GM12878 (cell line): ENCODE data around the gene LRRC43.

GRCh38 chr12:122021679-122021793, 148 bp upstream of the BCL7A start:
- RAMPAGE, long total RNA = no peak
- RRBS, 2 experiments = under 1 to 2% methylated on average over 12 of the region's 16 CpGs
CAGE:
- cytosol, long polyA minus RNA = no peak
- cytosol, long polyA plus RNA = no peak
- long polyA plus RNA = no peak
- nucleolus, long total RNA = no peak
- nucleus, long polyA plus RNA = no peak
- nucleus, long total RNA = no peak

- RAMPAGE, long total RNA = no peak
- RRBS, 2 experiments = no CpG with 5 or more reads among the region's 11 CpGs
CAGE:
- cytosol, long polyA minus RNA = no peak
- cytosol, long polyA plus RNA = no peak
- long polyA plus RNA = no peak
- nucleolus, long total RNA = no peak
- nucleus, long polyA plus RNA = no peak
- nucleus, long total RNA = no peak
Observed at GRCh38 chr12:122077011-122077625, 1.4 kb upstream of the MLXIP start.

DNA sequence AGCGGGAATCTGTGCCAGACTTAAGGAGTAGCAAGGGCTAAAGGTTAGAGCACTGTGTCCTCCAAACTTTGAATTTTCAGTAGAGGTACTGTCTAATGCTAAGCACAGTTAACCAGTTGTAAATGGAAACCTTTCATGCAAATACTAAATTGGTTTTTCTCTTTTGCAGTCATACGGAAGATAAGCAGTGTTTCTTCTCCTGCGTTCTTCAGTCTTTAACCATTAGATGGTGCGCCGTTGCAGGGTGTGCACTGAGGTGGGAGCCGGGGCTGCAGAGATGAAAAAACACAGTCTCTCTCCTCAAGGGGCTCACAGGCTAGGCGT, 5.1 kb downstream of the MLXIP start:
- RAMPAGE, long total RNA = no peak
- RRBS, 2 experiments = no CpG with 5 or more reads among the region's 7 CpGs
CAGE:
- cytosol, long polyA minus RNA = no peak
- cytosol, long polyA plus RNA = no peak
- long polyA plus RNA = no peak
- nucleolus, long total RNA = no peak
- nucleus, long polyA plus RNA = no peak
- nucleus, long total RNA = no peak

- RAMPAGE, long total RNA = no peak
- RRBS, 2 experiments = no CpG with 5 or more reads among the region's 18 CpGs
CAGE:
- cytosol, long polyA minus RNA = no peak
- cytosol, long polyA plus RNA = no peak
- long polyA plus RNA = no peak
- nucleolus, long total RNA = no peak
- nucleus, long polyA plus RNA = no peak
- nucleus, long total RNA = no peak
Observed at GRCh38 chr12:122087599-122088669, 9.4 kb downstream of the MLXIP start.

GRCh38 chr12:122097461-122097900, 18.9 kb downstream of the MLXIP start:
- RAMPAGE, long total RNA = no peak
- RRBS, 2 experiments = 76 to 95% methylated on average over 2 of the region's 4 CpGs
CAGE:
- cytosol, long polyA minus RNA = no peak
- cytosol, long polyA plus RNA = no peak
- long polyA plus RNA = no peak
- nucleolus, long total RNA = no peak
- nucleus, long polyA plus RNA = no peak
- nucleus, long total RNA = no peak

DNA sequence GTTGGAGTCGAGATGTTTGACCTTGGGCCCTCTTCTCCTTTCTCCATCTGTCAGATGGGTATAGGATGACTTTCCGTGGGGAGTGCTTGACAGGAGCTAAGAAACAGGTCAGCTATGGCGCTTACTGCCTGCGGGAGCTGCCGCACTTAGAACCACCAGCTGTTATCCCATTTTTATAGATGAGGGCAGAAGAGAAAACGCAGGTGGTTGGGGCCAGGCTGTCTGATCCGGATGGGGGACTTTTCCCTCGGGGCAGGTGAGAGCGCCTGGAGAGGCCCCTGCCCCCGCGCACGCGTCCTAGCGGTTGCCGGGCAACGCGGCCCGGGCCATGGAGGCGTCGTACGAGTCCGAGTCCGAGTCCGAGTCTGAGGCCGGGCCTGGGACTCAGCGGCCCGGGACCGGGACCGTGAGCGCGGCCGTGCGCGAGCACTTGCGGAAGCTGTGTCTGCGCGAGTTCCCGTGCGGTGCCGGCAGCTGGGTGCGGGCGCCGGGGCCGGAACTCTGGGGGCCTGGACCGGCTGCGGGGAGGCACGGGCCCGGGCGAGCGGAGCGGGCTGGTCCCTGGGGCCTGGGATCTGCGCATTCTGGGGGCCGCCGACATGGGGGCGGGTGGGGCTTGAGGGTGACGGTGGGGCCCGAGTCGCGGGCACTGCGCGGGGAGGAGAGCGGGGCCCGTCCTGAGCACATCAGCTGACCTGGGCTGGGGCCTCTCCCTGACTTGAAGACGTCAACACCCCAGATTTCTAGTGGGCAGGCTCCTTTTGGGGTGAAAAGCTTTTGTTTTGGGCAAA, at the start of gene LRRC43:
Gene LRRC43, plus strand, starts transcription at position 307 of the 791 bp plus-strand sequence.
- RAMPAGE, long total RNA = no peak
- RRBS, 2 experiments = 2% methylated on average over 29 of the region's 64 CpGs
CAGE:
- cytosol, long polyA minus RNA = no peak
- cytosol, long polyA plus RNA = no peak
- long polyA plus RNA = no peak
- nucleolus, long total RNA = no peak
- nucleus, long polyA plus RNA = no peak
- nucleus, long total RNA = no peak

- RAMPAGE, long total RNA = no peak
- RRBS, 2 experiments = no CpG with 5 or more reads among the region's 19 CpGs
CAGE:
- cytosol, long polyA minus RNA = no peak
- cytosol, long polyA plus RNA = no peak
- long polyA plus RNA = no peak
- nucleolus, long total RNA = no peak
- nucleus, long polyA plus RNA = no peak
- nucleus, long total RNA = no peak
Observed at GRCh38 chr12:122204979-122205746, 1.7 kb downstream of the B3GNT4 start.

GRCh38 chr12:122206408-122207460, 3.2 kb downstream of the B3GNT4 start:
- RAMPAGE, long total RNA = no peak
- RRBS, 2 experiments = no CpG with 5 or more reads among the region's 33 CpGs
CAGE:
- cytosol, long polyA minus RNA = no peak
- cytosol, long polyA plus RNA = no peak
- long polyA plus RNA = no peak
- nucleolus, long total RNA = no peak
- nucleus, long polyA plus RNA = no peak
- nucleus, long total RNA = no peak

DNA sequence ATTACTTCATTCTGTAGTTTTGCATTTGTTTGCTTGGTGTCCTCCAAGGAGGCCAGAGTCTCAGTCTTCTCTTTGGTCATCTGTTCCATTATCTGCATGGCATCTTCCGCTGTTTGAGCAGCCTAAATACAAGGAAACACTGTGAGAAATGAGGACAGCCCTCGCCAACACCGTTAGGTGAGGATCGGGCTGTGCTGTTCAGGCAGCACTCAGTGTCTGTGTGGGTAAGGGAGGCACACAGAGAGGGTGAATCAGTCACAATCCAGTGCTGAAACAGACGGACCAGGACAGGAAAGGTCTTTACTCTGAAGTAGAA, 52.9 kb upstream of the VPS33A start:
- RAMPAGE, long total RNA = no peak
- RRBS, 2 experiments = no CpG with 5 or more reads among the region's 5 CpGs
CAGE:
- cytosol, long polyA minus RNA = no peak
- cytosol, long polyA plus RNA = no peak
- long polyA plus RNA = no peak
- nucleolus, long total RNA = no peak
- nucleus, long polyA plus RNA = no peak
- nucleus, long total RNA = no peak

DNA sequence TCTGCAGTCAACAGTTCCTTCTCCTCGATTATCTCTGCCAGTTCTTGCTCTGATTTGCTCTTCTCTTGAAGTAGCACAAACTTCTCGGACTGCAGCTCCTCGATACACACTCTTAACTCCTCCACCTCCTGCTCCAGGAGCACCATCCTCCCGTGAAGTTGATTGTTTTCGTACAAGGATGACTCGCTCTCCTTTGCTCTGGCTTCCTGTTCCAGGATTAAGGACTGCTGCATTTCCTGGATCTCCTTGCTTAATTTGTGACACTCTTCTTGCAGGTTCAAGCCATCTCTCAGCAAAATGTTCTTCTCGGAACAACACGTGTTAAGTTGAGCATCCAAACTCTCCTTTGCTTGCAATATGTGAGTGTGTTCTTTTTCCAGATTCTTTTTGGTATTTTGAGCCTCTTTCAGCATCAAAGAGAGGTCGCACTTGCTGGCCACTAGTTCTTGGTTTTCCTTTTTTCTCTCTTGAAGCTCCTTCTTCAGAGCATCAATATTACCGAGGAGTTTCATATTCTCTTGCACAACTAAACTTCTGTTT, 56.3 kb upstream of the VPS33A start:
- RAMPAGE, long total RNA = no peak
- RRBS, 2 experiments = no CpG with 5 or more reads among the region's 10 CpGs
CAGE:
- cytosol, long polyA minus RNA = no peak
- cytosol, long polyA plus RNA = no peak
- long polyA plus RNA = no peak
- nucleolus, long total RNA = no peak
- nucleus, long polyA plus RNA = no peak
- nucleus, long total RNA = no peak

- RAMPAGE, long total RNA = no peak
- RRBS, 2 experiments = no CpG with 5 or more reads among the region's 21 CpGs
CAGE:
- cytosol, long polyA minus RNA = no peak
- cytosol, long polyA plus RNA = no peak
- long polyA plus RNA = no peak
- nucleolus, long total RNA = no peak
- nucleus, long polyA plus RNA = no peak
- nucleus, long total RNA = no peak
Observed at GRCh38 chr12:122327425-122328631, 61.5 kb upstream of the VPS33A start.

DNA sequence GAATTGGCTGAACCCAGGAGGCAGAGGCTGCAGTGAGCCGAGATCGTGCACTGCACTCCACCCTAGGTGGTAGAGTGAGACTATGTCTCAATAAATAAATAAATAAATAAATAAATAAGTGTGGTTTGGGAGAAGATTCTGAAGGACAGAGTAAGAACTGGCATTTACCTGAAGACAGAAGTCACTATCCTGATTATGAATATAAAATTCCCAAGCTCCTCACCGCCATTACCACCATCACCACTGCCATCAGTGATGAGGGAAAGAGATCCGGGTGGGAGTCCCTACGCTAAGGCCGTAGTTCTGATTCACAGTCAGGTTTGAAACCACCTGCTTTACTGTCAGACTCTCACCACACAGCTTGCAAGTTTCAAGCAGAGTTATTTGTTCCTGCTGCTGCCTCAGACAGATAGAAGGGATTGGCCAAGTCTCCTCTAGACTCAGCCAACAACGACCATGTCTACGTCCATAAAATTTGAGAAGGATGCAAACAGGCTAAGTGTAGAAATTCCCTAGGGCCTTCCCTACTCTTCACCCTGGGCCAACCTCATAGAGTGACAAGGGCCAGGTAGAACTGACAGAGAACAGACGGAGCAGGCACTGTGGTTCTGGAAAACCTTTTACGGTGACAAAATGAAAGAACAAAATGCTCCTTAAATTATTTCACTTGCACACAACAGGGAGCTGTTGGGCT, 39.7 kb downstream of the CLIP1 start:
- RAMPAGE, long total RNA = no peak
- RRBS, 2 experiments = no CpG with 5 or more reads among the region's 10 CpGs
CAGE:
- cytosol, long polyA minus RNA = no peak
- cytosol, long polyA plus RNA = no peak
- long polyA plus RNA = no peak
- nucleolus, long total RNA = no peak
- nucleus, long polyA plus RNA = no peak
- nucleus, long total RNA = no peak

DNA sequence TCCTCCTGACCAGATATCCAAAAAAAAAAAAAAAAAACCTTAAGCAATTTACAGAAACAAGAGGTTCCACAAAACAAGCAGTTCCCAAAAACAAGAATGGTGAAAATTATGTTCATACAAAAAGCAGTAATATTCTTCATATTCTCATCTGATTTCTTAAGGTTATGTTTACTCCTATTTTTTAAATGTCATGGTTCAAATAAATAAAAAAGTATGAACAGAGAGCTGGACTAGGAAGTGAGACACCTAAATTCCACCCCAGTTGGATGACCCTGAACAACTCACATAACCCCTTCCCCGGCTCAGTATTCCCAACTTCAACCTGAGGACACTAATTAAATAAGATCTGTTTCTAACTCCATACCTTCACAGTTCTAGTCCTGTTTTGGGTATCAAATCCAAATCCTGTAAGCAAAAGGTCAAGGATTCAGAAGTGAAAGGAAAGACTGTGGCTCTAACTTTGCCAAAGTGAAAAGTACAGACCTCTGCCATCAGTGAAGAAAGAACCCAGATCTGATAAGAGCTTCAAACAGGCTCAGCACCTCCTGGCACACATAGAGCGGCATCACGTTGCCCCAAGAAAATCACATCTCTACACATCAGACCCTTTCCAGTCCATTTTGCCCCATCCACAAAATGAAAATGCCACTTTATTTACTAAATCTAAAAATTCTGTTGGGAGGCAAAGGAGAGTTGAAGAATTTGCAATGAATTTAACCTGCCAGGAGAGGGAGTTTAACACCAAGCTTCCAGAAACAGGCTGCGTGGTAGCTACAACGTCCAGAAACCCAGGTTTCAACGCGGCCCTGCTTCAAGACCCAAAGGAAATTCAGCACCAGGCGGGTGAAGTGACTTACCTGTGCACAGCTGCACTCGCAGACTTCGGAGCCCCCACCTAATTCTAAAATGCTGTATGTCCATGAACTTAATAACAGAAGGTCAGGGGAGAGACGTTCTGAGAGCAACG, 23.3 kb downstream of the CLIP1 start:
- RAMPAGE, long total RNA = no peak
- RRBS, 2 experiments = no CpG with 5 or more reads among the region's 12 CpGs
CAGE:
- cytosol, long polyA minus RNA = no peak
- cytosol, long polyA plus RNA = no peak
- long polyA plus RNA = no peak
- nucleolus, long total RNA = no peak
- nucleus, long polyA plus RNA = no peak
- nucleus, long total RNA = no peak

DNA sequence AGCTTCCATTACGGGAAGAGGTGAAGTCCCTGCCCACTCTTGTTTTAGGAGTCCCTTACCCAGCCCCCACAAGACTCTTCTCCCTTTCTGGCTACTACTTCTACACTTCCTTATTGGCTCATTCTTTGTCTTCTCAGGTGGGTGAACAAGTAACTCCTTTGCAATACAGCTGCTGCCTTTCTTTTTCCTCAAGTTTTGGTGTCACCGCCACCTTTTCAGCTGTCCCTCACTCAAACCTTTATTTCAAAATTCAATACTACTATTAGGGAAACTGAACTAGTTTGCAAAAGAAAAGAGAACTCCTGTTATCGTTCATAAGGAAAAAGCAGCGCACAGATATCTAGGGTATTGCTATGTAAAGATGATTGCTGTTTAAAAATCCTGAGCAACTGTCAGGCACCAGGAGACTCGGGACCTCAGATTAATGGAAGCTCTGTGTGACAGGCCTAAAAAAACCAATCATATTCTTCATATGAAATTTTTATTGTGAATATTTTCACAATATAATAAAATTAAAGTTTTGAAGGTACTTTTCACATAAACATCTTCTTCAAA, 6.0 kb downstream of the RSRC2 start:
- RAMPAGE, long total RNA = no peak
- RRBS, 2 experiments = no CpG with 5 or more reads among the region's 5 CpGs
CAGE:
- cytosol, long polyA minus RNA = no peak
- cytosol, long polyA plus RNA = no peak
- long polyA plus RNA = no peak
- nucleolus, long total RNA = no peak
- nucleus, long polyA plus RNA = no peak
- nucleus, long total RNA = no peak

DNA sequence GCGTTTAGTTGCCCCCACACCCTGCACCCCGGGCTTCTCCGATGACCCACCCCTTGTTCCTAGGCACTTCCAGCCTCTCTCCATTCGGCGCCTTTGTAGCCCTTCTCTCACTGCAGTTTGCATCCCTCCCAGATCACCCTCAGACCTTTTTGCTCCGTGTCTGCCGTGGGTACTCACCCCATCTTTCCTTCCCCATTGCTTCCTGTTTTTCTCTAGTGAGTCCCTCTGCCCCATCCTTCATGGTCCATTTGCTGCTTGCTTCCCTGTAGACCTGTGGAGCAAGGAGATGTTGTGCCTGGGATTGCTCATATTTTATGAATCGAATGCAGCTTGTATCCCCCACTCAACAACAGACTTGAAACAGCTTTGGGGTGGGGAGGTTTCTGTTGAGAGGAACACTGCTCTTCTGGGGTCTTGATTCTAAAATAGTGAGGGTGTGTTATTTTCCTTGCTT, 638 bp downstream of the DENR start:
- RAMPAGE, long total RNA = no peak
- RRBS, 2 experiments = no CpG with 5 or more reads among the region's 8 CpGs
CAGE:
- cytosol, long polyA minus RNA = no peak
- cytosol, long polyA plus RNA = no peak
- long polyA plus RNA = no peak
- nucleolus, long total RNA = no peak
- nucleus, long polyA plus RNA = no peak
- nucleus, long total RNA = no peak

- RAMPAGE, long total RNA = no peak
- RRBS, 2 experiments = no CpG with 5 or more reads among the region's 25 CpGs
CAGE:
- cytosol, long polyA minus RNA = no peak
- cytosol, long polyA plus RNA = no peak
- long polyA plus RNA = no peak
- nucleolus, long total RNA = no peak
- nucleus, long polyA plus RNA = no peak
- nucleus, long total RNA = no peak
Observed at GRCh38 chr12:122852304-122853495, 17.4 kb downstream of the HIP1R start.

DNA sequence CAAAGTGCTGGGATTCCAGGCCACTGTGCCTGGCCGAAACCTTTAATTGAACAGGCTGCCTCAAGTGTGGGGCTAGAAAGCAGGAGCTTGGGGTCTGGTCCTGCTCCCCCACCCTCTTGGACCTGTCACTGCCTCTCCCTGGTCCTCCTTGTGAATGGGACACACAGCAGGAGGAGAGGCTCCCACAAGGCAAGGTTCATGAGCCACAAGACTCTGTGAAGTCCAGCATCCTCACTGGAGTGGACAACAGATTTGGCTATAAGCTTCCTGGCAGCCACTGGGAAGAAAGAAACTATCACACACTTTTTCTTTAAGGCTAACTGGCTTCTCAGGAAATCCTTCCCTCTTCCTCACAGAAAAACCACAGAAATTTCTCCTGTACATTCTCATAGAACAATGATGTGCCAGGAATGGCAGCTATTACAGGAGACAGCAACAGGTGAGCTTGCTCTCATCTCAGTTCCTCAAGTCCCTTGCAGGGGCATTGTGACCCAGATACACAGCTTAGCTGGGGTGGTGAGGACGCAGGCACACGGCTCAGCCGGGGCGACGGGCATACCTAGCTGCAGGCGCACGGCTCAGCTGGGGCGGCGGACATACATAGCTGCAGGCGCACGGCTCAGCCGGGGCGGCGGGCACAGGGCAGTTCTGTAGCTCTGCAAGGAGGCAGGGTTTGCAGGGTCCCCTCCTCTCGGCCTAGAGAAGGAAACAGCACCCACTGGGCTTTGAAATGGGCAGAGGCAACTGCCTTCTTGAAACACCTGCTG, 29.1 kb downstream of the HIP1R start:
- RAMPAGE, long total RNA = no peak
- RRBS, 2 experiments = 92 to 93% methylated on average over 9 of the region's 16 CpGs
CAGE:
- cytosol, long polyA minus RNA = no peak
- cytosol, long polyA plus RNA = no peak
- long polyA plus RNA = no peak
- nucleolus, long total RNA = no peak
- nucleus, long polyA plus RNA = no peak
- nucleus, long total RNA = no peak

- RAMPAGE, long total RNA = no peak
- RRBS, 2 experiments = 0 to 6% methylated on average over 4 to 5 of the region's 17 CpGs
CAGE:
- cytosol, long polyA minus RNA = no peak
- cytosol, long polyA plus RNA = no peak
- long polyA plus RNA = no peak
- nucleolus, long total RNA = no peak
- nucleus, long polyA plus RNA = no peak
- nucleus, long total RNA = no peak
Observed at GRCh38 chr12:122888206-122889103, 7.5 kb downstream of the VPS37B start.

GRCh38 chr12:122908882-122909198, 12.9 kb upstream of the VPS37B start:
- RAMPAGE, long total RNA = no peak
- RRBS, 2 experiments = no CpG with 5 or more reads among the region's 4 CpGs
CAGE:
- cytosol, long polyA minus RNA = no peak
- cytosol, long polyA plus RNA = no peak
- long polyA plus RNA = no peak
- nucleolus, long total RNA = no peak
- nucleus, long polyA plus RNA = no peak
- nucleus, long total RNA = no peak

GRCh38 chr12:122931997-122932707, 34.1 kb downstream of the ABCB9 start:
- RAMPAGE, long total RNA = no peak
- RRBS, 2 experiments = 63% methylated on average over 3 of the region's 16 CpGs; no CpG with 5 or more reads in 1 of the 2 experiments
CAGE:
- cytosol, long polyA minus RNA = no peak
- cytosol, long polyA plus RNA = no peak
- long polyA plus RNA = no peak
- nucleolus, long total RNA = start-site peak on the minus strand at chr12:122932322-122932473, 11 reads
- nucleus, long polyA plus RNA = no peak
- nucleus, long total RNA = no peak